Cerebellum (tissue), 5 donors: ENCODE measurements around a stretch of chr10.

- PRO-cap, 3 experiments, result no peak in any of the 3 experiments
- RAMPAGE, long total RNA, result no peak
Measured at GRCh38 chr10:7397590-7398139, 13.2 kb downstream of the SFMBT2 start.

- PRO-cap, 3 experiments, result no peak in any of the 3 experiments
- RAMPAGE, long total RNA, result no peak
Measured at GRCh38 chr10:7417847-7418189, 7.0 kb upstream of the SFMBT2 start.

GRCh38 chr10:7707041-7707500 is 4.0 kb downstream of the ITIH2 start:
- PRO-cap, 3 experiments, result no peak in any of the 3 experiments
- RAMPAGE, long total RNA, result no peak

DNA sequence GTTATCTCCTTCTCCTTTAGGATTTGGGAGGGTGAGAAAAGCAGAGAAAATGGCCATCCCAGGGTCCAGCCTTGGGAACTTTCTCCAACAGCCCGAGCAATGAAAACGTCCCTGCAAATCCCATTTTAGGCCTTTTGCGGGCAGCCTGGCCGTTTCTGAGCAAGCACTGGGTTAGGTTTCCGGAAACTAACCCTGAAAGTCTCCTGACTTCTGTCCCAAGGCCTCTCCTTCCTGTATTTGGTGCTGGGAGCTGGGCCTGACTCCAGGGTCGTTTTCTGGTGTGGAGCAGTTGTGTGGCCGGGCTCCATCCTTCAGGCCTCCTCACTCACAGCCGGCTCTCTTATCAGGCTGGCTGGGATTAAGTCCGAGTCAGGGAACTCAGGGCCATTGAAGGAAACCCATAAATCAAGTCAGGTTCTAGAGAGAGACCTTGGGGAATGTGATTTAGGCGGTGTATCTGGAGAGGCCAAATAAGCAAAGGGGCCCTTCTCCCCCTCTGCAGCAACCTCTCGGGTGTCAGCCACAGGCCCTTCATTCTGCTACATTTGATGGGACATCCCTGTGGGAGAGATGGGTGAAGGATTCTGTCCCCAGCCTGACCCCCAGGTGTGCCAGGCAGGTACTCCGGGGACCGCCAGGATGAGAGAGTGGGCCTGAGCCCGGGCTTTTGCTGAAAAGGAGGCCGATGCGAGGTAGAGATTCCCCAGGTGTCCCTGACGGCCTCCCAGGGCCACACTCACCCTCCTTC is 3.2 kb downstream of the GATA3 start:
- PRO-cap, 3 experiments, result no peak in any of the 3 experiments
- RAMPAGE, long total RNA, result no peak

- PRO-cap, 3 experiments, result no peak in any of the 3 experiments
- RAMPAGE, long total RNA, result no peak
Measured at GRCh38 chr10:8062780-8063517, 8.5 kb downstream of the GATA3 start.

DNA sequence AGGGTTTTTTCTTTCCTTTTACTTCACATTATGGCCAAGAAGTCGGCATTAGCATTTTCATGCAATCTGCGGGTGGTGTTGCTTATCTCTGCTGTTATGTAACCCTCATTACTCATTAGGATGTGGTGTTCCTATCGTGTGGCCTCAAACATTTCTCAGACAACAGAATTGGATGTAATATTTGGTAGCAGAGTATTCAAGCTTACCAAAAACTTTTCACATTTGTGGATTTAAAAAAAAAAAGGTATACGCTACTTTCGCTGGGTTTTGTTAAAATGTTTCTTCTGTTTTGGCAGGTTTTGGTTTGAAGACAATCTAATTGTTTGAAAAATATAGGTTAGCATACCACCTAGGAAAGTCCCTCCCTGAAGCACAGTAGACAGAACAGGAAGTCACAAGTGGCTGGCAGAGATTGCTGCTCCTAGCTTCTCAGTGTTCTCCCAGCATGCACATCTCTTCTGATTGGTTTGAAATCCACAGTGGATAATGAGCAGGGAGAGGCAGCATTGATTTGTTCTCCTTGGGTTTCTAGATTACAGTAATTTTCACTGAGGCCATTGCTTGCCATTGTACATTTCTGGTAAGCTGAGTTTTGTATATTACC is 128.8 kb downstream of the GATA3 start:
- PRO-cap, 3 experiments, result no peak in any of the 3 experiments
- RAMPAGE, long total RNA, result no peak

DNA sequence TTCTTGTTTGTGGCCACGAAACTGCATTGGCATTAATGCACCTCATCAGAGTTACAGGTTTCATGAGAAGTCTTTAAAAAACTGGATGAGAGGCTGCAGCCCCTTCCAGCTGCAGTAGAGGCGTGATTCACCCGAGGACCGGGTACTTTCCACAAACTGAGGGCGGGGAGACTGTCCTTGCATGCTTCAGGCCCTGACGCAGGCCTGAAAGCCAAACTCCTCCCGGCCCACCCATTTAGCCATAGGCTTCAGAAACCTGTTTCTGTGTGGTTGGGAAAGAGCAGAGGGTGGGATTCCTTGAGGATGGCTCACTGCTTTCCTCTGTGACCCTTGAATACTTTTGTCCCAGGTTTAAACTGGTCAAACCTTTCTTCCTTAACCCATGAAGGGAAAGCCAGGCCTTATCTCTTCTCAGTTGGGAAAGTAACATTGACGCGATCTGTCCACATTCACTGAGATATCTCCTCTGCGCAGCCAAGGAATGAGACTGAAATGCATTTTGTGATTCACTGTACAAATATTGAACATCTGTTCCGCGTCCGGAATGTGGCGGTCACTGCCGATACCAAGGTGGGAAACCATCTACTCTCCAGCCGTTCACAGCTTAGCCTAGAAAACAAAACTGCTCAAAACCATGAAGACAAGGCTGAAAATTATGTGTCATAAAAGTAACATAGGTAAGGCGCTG is 311.7 kb downstream of the GATA3 start:
- PRO-cap, 3 experiments, result no peak in any of the 3 experiments
- RAMPAGE, long total RNA, result no peak

DNA sequence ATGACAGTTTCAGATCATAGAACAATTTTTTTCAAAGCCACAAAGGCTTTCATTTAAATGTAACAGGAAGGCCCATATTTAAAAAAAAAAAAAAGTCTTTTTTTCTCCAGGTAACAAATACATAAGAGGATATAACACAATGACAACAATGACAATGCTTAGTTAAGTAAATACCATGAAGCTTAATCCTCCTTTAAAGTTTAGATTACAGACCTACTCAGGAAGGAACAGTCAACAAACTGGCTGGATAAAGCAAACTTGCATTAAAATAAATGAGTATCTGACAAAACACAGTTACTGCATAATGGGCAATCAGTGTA is 1043.1 kb downstream of the GATA3 start:
- PRO-cap, 3 experiments, result no peak in any of the 3 experiments
- RAMPAGE, long total RNA, result no peak

GRCh38 chr10:10818171-10818620 is 199.5 kb upstream of the CELF2 start:
- PRO-cap, 3 experiments, result no peak in any of the 3 experiments
- RAMPAGE, long total RNA, result no peak

DNA sequence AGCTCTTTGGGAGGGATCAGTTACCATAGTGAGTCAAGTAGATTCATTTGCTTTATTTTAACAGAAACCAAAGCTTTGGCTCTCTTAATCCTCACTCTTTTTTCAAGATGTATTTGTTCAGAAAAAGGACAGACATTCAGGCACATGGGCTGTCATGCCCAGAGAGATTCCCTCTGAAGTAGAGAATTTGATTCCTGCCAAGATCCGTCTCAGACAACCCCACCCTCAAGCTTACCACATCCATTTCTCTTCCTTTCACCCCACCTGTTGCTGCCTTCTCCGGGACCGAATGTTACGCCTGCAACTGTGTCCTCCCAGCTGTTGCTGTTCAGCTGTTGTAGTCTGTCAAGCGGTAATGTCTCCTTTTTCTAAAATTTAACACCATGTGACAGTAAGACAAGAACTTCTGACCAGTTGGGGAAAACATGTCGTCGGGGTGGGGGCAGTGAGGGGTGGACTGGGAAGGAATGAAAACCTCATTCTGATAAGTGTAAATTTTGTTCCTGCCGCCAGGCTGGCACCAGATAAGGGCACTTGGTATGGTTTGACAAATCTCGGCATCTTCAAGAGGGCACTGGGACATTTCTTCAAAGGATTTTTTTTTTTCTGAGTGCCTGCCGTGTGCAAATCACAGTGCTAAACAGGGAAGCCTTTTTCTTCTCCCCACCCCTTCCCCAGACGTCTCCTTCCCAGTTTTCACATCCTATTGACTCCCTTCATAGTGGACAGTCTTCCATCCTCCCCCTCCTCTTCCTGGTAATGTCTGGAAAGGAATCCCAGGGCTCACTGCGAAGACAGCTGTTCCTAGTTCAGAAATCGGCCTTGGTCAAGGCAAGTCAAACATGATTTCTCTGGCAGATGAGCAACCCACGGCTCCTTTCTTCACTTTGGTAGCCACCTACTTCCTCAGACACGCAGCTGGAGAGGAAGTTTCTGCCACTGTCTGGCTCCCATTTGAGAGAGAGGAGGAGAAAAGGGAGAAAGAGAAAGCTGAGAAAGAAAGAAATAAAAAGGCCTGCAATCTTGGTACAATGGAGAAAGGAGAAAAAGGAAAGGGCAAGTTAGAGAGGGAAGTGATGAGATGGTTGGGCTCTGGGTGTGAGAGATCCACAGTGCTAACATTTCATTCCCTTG is 5.0 kb upstream of the CELF2 start:
- PRO-cap, 3 experiments, result no peak in any of the 3 experiments
- RAMPAGE, long total RNA, result no peak

- PRO-cap, 3 experiments, result no peak in any of the 3 experiments
- RAMPAGE, long total RNA, result no peak
Measured at GRCh38 chr10:11150059-11150915, 132.6 kb downstream of the CELF2 start.

DNA sequence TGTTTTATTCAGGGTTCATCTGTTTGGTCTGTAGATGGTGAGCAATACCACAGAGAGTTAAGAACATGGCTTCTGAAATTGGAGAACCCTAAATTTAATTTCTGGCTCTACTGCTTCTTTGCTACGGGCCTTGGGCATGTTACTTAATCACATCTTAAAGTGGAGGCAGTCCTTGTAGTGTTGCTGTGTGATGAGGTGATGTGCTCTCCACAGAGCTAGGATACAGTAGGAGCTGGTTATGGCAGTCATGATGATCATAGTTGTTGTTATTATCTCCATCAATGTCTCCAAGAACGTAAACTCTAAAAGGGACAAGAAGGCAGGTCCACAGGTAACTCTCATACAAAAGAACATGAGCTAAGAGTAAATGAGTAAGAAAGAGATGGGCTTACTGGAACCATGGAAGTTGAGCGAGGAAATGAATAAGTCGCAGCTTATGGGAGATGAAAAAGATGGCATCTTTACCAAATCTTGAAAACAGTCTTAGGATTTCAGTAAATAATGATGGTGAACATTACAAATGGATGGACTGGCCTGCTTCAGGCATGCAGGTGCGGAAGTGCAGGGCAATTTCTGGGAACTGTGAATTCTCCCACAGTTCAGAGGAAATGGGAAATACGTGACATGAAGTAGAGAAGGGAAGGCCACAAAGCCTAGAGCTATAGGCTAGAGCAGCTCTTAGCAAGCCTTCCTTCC is 151.4 kb downstream of the CELF2 start:
- PRO-cap, 3 experiments, result no peak in any of the 3 experiments
- RAMPAGE, long total RNA, result no peak

GRCh38 chr10:11204372-11205121 is 186.9 kb downstream of the CELF2 start:
- PRO-cap, 3 experiments, result no peak in any of the 3 experiments
- RAMPAGE, long total RNA, result no peak

DNA sequence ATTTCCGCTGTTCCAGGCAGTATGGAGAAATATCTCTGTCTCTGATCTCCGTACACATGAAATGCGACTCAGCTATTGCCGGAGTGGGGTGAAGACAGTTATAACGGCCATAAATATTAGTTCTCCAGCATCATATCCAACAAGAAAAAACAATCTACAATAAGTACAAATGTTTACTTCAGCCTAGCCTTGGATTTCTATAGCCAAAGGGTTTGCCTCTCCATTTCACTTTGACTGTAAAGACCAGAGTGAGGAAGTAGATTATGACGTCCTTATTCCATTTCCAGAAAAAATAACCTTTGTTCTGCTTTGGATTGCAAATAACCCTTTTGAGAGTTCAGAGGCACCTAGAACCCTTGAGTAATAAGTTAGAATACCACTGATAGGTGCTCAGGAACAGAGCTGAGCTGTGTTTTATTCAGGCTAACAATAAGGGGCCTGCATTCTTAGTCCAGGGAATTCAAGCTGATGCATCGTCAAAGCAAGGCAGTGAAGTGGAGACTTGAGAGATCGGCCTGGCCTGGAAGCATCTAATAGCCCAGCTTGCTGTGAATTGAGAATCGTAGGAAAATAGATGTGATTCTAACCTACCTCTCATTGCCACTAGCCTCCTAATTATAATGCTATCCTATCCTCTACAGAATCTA is 188.2 kb downstream of the CELF2 start:
- PRO-cap, 3 experiments, result no peak in any of the 3 experiments
- RAMPAGE, long total RNA, result no peak

DNA sequence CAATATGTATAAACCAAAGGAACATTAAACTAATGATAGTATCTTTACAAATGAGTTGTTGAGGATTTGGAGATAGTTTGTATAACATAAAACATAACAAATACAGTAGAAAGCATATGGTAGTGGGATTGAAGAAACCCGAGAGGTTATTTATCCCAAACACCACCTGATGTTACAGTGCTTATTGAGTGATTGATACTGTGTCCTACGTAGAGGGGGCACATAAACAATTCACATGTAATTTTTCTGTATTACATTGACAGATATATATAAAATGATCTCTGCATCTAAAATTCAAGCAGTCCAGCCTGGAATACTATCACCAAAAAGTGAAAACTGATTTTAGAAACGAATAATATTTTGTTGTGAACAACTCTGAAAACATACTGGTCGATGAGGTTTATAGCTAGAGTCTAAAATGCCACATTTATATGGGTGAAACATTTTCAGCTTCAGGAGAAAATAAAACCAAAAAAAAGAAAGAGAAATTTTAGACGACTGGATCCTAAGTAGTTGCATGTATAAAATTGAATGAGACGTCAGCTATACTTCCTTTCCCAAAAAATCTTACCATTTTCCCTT is 260.1 kb downstream of the CELF2 start:
- PRO-cap, 3 experiments, result no peak in any of the 3 experiments
- RAMPAGE, long total RNA, result no peak

GRCh38 chr10:11337213-11338496 is 273.8 kb downstream of the USP6NL start:
- PRO-cap, 3 experiments, result no peak in any of the 3 experiments
- RAMPAGE, long total RNA, result no peak

- PRO-cap, 3 experiments, result no peak in any of the 3 experiments
- RAMPAGE, long total RNA, result no peak
Measured at GRCh38 chr10:11401726-11402129, 209.7 kb downstream of the USP6NL start.

GRCh38 chr10:11528215-11528870 is 83.1 kb downstream of the USP6NL start:
- PRO-cap, 3 experiments, result no peak in any of the 3 experiments
- RAMPAGE, long total RNA, result no peak

- PRO-cap, 3 experiments, result no peak in any of the 3 experiments
- RAMPAGE, long total RNA, result no peak
Measured at GRCh38 chr10:11561346-11561949, 50.0 kb downstream of the USP6NL start.

DNA sequence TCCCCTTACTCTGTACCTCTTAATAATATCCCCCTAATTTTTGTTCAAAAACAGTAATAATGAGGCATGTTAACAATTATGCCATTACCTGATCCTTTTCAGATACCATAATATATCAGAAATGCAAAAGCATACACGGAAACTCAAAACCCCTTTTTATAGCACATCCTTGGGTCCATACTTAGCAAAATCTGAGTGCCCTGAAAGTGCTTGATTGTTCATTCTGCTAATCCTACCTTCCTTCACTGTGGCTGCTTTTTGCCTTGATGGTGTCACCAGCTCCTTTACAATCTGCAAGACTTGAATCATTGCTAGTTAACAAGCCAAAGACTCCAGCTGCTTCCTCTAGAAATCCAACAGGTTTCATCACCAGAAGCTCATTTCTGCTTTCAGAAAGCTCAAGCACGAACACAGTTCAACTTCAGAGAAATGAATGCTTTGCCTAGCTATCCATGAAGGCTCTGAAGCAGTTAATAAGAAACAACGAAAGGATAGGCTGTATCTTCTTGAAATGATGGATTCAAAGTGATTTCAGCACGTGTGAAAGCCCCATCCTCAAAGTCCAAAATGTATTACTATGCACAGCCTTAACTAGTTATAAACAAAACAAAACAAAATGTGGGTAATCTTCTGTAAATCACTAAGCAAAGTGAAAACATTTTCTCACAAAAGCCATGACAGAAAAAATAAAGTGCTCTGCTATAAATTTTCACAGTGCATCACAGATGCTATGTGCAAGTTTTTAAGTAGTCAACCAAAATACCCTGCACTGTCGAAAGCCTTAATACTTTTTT is 37.9 kb downstream of the USP6NL start:
- PRO-cap, 3 experiments, result no peak in any of the 3 experiments
- RAMPAGE, long total RNA, result no peak